ENCODE data around the gene PGAM5.

DNA sequence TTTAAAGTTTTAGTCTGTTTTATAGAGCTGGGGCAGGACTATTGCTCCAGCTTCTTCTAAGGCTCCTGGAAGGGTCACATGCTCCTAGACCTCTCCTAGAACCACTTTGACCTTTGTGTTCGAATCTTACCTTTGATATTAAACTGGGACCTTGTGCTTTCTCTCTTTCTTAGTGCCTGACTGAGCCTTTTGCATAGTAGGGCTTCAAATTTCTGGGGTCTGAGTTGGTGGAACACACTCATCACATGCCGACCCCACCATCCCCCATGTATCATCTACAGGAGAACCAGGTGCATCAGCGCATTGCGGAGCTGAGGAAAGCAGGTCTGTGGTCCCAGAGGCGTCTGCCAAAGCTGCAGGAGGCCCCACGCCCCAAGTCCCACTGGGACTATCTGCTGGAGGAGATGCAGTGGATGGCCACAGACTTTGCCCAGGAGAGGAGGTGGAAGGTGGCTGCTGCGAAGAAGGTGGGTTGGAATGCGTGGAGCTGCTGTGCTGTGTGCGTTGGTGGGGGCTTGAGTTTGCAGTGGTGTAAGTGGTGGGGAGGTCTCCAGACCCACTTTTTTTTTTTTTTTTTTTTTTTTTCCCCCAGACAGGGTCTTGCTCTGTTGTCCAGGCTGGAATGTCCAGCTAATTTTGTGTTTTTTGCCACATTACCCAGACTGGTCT, 37.8 kb downstream of the EP400 start:
- RRBS = no CpG with 5 or more reads among the region's 9 CpGs

GRCh38 chr12:132034928-132035705, 85.4 kb downstream of the EP400 start:
- RRBS = no CpG with 5 or more reads among the region's 26 CpGs

GRCh38 chr12:132084220-132085322, 59.5 kb downstream of the DDX51 start:
- RRBS = under 1% methylated on average over 32 of the region's 105 CpGs

DNA sequence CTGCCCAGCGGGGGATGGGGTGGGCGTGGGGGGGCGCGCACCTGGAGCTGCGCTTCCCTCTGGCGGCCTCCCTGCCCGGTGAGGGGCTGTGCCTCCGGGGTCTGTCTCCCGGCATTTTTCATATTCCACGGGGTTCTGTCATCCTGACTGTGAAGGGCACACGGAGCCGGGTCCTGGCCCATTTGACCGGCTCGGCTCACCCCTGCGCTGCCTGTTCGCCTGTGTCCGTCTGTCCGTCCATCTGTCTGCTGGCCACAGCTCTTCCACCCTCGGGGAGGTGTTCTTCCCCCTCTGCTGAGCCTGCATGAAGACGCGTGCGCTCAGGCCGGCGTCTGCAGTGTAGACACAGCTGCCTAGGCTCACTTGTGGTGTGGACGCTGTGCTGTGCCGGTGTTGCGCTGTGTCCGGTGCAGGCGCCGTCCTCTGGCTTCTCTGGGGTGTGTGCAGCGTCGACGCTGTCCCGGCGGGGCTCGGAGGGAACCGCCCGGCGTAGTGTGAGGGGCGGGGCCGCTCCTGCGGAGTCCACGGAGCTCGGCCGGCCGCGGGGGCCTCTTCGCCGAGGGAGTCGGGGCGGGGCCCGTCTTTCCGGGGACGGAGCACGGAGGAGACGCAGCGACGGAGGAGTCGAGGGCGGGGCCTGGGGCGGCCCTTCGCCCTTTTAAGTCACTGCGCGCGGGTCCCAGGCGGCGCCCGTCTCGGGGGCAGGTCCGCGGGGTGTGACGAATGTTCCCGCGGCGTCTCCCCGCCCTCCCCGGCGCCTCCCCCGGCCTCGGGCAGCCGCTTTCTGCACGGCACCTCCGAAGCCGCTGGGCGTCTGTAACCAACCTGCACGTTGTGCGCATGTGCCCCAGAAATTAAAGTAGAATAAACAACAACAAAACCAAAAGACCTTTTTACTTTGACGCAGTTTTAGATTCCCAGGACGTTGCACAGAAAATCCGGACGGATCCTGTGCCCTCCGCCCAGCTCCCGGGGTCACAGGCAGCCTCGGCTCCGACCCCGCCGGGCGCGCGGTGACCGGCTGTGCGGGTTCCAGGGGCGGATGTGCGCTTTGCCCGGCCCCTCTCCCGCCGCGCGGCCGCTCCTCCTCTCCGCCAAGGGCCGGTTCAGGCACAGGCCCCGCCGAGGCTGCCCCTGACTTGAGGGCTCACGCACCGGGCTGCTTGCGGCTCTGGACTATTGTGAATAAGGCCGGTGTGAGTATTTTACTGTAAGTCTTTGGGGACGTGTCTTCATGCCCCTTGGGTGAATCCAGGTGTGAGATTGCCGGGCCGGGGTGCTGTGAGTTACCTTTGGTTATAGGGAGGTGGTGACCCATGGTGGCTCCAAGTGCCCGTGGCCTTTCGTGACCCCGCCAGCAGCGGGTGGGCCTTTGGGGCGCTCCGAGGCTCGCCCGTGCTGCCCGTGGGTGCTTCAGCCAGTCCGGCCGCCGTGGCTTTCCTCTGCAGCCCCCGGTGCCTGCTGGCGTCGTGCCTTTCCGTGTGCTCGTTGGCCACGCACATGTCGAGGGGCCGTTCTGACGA, 45.4 kb downstream of the NOC4L start:
- RRBS = 10% methylated on average over 49 of the region's 142 CpGs

- RRBS = 3% methylated on average over 8 of the region's 22 CpGs
Observed at GRCh38 chr12:132327877-132328276, 1.5 kb downstream of the GALNT9 start.

DNA sequence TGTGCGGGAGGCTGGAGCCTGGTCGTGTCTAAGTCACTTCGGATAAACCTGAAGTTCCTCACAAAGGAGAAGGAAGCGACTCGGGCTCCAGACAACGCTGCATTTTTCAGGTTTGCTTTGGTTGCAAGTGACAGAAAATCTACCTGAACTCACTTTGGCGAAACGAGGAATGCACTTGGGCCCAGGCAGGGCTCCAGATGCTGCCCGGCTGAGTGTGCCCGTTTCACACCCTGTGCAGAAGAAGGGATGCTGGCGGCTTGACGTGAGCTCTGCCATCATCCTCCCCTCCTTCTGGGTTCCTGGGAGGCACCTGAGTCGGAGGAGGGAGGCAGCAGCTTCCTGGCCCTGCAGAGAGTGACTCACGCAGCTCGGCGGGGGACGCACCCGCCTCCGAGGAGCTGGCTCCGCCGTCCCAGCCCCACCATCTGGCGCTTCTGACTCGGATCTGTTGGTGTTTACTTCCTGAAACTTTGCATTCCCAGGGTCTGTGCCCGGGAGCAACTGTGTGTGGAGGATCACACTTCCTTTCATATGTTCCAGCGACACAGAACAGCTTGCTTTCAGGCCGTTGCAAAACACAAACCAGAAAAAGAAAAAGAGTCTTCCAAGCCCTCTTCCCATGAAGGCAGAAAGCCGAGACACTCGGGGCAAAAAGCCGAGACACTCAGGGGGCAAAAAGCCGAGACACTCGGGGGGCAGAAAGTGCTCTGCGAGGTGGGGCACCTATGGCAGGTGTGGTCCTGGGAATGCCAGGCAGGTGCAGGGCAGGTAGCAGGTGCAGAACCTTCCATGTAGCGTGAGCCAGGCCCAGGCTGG, 27.3 kb upstream of the GALNT9 start:
- RRBS = no CpG with 5 or more reads among the region's 33 CpGs

- RRBS = 4% methylated on average over 4 of the region's 38 CpGs
Observed at GRCh38 chr12:132437476-132438573, 52.1 kb upstream of the FBRSL1 start.

GRCh38 chr12:132444740-132445913, 44.8 kb upstream of the FBRSL1 start:
- RRBS = 57% methylated on average over 5 of the region's 47 CpGs

- RRBS = no CpG with 5 or more reads among the region's 47 CpGs
Observed at GRCh38 chr12:132488992-132489574, 868 bp upstream of the FBRSL1 start.

GRCh38 chr12:132505129-132505657, 15.2 kb downstream of the FBRSL1 start:
- RRBS = no CpG with 5 or more reads among the region's 21 CpGs

- RRBS = 85% methylated on average over 4 of the region's 10 CpGs
Observed at GRCh38 chr12:132530714-132531298, 40.9 kb downstream of the FBRSL1 start.

DNA sequence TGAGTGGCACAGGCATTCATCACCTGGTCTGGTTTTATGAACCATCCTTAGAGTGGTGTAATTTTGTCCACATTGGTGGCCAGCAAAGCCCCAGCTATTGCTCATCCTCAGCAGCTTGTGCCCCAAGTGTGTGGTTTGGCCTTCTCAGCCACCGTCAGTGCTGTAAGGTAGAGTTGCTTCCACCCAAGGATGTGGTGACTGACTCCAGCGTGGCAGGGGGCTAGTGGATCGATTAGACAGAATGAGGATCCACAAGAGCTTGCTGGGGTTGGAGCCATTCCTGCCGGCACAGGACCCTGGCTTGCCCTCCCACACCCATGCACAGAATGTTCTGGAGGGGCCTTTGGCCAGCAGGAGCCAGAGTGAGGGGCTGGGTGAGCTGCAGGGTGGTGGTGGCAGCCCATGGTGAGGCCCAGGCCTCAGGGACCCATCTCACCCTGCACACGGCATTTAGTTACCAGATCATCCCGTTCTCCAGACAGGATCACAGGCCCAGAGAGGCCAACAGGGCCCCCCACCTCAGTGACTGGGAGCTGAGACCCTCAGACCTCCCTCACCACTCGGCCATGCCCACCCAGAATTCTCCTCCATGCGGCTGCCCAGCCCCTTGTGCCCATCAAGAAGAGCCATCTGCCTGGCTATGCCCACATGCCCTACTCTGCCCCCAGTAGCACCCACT, 42.0 kb downstream of the FBRSL1 start:
- RRBS = no CpG with 5 or more reads among the region's 8 CpGs

- RRBS = 65% methylated on average over 8 of the region's 85 CpGs
Observed at GRCh38 chr12:132583402-132584172, 26.8 kb downstream of the LRCOL1 start.

DNA sequence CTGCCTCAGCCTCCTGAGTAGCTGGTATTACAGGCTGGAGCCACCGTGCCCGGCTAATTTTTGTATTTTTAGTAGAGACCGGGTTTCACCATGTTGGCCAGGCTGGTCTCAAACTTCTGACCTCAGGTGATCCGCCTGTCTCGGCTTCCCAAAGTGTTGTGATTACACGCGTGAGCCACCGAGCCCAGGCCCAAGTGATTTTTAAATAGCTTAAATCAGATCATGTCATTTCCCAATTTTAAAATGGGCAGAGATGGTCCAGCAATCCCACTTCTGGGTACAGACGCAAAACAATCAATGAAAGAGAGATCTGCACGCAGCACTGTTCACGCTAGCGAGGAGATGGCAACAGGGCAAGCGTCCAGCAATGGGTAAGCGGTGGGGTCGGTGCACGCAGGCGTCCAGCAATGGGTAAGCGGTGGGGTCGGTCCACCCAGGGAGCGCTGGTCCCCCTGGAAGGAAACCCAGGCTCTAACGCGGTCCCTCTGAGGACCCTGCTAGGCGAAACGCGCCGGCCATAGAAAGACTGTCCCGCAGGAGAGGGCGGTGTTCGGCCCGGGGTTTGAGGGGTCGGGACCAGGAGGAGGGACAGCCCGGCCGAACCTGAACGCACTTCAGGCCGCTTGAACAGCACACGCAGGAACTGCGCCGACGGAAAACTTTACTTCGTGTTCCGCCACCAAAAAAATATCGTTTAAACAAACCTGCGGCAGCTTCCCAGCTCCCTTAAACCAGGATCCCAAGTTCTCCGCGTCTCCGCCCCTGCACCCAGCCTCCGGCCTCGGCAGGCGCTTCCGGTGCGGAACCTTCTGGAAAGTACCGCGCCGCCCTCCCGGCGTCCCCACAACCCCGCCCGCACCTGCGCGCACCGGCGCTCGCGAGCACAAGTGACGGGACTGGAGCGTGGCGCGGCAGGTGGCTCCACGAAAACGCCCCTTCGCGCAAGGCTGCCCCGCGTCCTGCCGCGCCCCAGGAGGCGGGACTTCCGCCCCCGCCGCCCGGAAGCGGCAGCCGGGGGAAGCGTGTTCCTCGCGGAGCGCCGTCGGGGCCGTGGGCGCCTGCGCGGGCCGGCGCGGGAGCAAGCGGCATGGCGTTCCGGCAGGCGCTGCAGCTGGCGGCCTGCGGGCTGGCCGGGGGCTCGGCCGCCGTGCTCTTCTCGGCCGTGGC, at the start of gene PGAM5:
TSS of gene PGAM5 (plus strand) at position 1,053 of the 1,167 bp plus-strand sequence.
- RRBS = under 1% methylated on average over 38 of the region's 108 CpGs

GRCh38 chr12:132734373-132734937, 23.8 kb downstream of the PGAM5 start:
- RRBS = no CpG with 5 or more reads among the region's 14 CpGs

GRCh38 chr12:132742885-132743540, 18.6 kb downstream of the ANKLE2 start:
- RRBS = no CpG with 5 or more reads among the region's 9 CpGs

DNA sequence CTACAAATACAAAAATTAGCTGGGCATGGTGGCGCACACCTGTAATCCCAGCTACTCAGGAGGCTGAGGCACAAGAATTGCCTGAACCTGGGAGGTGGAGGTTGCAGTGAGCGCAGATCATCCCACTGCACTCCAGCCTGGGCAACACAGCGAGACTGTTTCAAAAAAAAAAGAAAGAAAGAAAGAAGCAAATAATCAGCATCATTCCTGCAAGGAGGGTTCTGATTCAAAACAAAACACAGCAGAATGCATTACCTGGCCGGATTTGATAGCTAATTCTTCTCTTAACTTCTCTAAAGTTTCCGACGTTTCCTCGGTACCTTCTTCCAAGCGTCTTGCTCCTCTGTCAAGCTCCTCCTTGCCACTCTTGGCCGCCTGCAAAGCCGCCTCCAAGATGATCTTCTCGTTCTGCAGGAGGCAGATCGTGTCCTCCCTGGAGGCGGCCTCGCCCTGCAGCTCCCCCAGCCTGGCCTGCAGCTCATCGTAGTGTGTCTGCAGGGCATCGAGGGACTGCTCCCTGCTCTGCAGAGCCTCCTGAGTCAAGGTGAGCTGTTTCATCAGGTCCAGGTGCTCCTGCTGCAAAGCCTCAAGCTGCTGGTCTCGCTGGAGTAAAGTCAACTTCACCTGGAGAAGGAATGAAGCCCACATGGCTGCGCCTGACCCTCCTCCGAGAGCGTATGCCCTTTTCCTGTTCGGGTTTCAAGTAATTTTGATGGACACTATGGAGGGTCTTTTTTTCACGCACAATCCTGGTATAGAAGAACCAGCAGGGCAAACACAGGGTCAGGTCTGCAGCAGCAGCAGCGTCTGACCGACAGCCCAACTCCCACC, 32.9 kb downstream of the GOLGA3 start:
- RRBS = no CpG with 5 or more reads among the region's 24 CpGs

GRCh38 chr12:132827538-132828161, 1.0 kb downstream of the GOLGA3 start:
- RRBS = no CpG with 5 or more reads among the region's 18 CpGs

DNA sequence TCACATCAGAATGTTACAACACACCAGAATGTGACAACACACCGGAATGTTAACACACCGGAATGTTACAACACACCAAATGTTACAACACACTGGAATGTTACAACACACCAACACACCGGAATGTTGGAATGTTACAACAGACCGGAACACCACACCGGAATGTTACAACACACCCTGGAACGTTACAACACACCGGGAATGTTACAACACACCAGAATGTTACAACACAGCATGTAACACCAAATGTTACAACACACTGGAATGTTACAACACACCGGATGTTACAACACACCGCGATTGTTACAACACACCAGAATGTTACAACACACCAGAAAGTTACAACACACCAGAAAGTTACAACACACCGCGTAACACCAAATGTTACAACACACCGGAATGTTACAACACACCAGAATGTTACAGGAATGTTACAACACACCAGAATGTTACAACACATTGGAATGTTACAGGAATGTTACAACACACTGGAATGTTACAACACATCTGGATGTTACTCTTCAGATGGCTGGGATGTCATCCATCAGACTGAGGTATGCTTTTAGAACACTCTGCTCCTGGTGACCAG, 21.1 kb downstream of the CHFR start:
- RRBS = 85% methylated on average over 8 of the region's 13 CpGs

DNA sequence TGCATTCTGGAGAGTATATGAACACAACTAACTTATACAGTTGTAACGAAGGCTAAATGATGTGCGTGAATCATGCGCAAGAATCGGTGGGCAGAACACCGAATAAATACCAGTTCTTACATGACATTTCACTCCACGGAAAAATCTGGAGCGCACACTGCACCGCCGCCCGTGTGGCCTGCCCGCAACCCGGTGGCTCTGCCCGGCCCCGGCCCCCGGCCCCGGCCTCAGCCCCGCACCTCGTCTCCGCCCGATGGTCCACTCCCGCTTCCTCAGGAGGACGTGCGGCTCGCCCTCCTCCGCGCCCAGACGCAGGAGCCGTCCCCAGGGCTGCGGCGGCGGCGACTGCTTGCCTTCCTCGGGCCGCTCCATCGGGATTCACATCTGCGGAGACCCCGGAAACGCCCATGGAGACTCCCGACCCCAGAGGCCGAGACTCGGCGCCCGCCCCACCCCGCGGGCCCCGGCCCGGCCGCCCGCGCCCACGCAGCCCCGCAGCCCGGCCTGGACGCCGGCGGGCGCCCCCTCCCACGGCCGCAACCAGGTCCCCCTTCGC, 370 bp downstream of the CHFR start:
- RRBS = 2% methylated on average over 15 of the region's 60 CpGs

Measured in hTERT-HM (cell line).